MCF 10A (cell line): ENCODE measurements around the genes SRI, FZD1, LRRD1 and RBM48.

GRCh38 chr7:87599181-87599773 lies 1.4 kb downstream of the ABCB1 start:
- PRO-cap, result no peak
- RRBS, result no CpG with 5 or more reads among the region's 10 CpGs

DNA sequence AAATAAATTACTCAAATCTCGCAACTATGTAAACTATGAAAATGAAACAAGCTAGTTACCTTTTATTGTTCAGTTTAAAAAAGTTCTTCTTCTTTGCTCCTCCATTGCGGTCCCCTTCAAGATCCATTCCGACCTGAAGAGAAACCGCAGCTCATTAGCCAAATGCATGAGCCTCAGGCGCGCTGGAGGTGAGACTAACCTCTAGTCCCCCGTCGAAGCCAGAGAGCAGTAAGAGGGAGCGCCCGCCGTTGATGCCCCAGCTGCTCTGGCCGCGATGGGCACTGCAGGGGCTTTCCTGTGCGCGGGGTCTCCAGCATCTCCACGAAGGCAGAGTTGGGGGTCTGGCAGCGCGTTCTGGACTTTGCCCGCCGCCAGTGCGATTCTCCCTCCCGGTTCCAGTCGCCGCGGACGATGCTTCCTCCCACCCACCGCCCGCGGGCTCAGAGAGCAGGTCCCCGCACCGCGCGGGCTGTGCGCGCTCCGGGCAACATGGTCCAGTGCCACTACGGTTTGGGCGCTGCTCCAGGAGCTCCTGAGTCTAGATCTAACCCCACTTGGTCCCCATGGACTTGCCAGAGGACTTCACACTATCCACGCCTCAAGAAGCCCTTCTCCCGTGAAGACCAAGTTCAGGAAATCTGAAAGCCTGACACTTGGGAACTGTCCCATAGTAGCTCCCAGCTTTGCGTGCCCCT lies 479 bp downstream of the ABCB1 start:
- PRO-cap, result no peak
- RRBS, result 84% methylated on average over 7 of the region's 41 CpGs

GRCh38 chr7:88045377-88045788 lies 111.3 kb downstream of the ADAM22 start:
- PRO-cap, result no peak
- RRBS, result no CpG with 5 or more reads among the region's 2 CpGs

- PRO-cap, result bidirectional peak, plus-strand start at chr7:88220224, minus-strand start at chr7:88220062; bidirectional peak, plus-strand start at chr7:88220407, minus-strand start at chr7:88220288
- RRBS, result under 1% methylated on average over 7 of the region's 57 CpGs
These were observed at the start of gene SRI for GRCh38 chr7:88219951-88220869. TSS of gene SRI (minus strand) at chr7:88220038.

- PRO-cap, result no peak
- RRBS, result no CpG with 5 or more reads among the region's 3 CpGs
These were observed 1.7 kb upstream of the STEAP2 start for GRCh38 chr7:90209704-90210403.

DNA sequence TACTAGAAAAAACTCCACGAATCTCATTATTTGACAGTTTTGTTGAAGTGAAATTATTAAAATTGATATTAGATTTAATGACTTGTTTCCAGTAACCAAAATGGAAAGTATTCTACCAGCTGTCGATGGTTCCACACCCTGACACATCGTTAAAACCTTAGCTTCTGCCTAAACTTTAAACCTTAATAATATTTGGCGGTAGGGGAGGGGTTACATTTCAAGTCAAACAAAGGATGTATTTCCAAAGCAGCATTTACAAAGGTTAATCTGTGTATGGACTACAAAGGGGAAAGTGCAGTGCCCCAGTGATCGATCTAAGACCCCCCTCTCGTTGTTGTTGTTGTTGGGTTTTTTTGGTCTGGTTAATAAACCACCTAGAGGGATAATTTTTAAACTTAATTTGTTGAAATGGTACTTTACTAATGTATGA lies 1.1 kb upstream of the STEAP2 start:
- PRO-cap, result no peak
- RRBS, result no CpG with 5 or more reads among the region's 6 CpGs

GRCh38 chr7:90250638-90251779 lies 6.0 kb downstream of the CFAP69 start:
- PRO-cap, result no peak
- RRBS, result no CpG with 5 or more reads among the region's 4 CpGs

DNA sequence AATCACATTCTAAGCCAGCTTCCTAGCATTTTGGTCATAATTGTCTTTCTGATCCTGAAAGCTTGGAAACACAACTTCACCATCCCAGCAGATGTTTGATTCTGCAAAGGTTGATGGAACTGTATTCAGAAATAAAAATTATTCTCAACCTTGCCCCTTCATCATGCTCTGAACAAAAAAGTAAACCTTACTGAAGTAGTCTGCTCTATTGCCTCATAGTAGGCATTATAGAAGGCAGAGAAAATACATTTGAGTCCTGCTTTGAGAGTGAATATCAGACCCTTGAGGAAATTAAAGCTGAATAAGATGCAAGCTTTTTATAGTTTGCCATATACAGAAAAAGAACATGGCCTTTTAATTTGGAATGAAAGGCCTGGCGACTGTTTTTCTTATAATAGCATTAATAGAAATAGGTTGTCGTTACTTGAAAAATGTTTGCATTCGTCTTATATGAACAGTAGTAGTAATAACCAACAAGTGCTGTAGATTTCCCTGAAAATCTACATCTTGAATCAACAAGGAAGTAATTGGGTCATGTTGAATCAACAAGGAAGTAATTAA lies 7.9 kb downstream of the CLDN12 start:
- PRO-cap, result no peak
- RRBS, result no CpG with 5 or more reads among the region's 3 CpGs

- PRO-cap, result no peak
- RRBS, result no CpG with 5 or more reads among the region's 3 CpGs
These were observed 182.1 kb upstream of the FZD1 start for GRCh38 chr7:91082135-91082436.

DNA sequence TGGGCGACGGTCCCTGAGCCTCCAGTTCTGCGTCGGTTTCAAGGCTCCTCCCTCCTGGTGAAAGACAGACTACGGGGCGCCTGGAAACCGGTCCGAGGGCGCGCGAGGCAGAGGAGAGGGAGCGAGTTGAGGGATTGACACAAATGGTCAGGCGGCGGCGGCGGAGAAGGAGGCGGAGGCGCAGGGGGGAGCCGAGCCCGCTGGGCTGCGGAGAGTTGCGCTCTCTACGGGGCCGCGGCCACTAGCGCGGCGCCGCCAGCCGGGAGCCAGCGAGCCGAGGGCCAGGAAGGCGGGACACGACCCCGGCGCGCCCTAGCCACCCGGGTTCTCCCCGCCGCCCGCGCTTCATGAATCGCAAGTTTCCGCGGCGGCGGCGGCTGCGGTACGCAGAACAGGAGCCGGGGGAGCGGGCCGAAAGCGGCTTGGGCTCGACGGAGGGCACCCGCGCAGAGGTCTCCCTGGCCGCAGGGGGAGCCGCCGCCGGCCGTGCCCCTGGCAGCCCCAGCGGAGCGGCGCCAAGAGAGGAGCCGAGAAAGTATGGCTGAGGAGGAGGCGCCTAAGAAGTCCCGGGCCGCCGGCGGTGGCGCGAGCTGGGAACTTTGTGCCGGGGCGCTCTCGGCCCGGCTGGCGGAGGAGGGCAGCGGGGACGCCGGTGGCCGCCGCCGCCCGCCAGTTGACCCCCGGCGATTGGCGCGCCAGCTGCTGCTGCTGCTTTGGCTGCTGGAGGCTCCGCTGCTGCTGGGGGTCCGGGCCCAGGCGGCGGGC lies at the start of gene FZD1:
TSS of gene FZD1 (plus strand) at position 90 of the 765 bp plus-strand sequence.
- PRO-cap, result bidirectional peak, plus-strand start at position 241 of the sequence, minus-strand start outside the sequence; bidirectional peak, plus-strand start at position 602 of the sequence, minus-strand start at position 494 of the sequence
- RRBS, result under 1% methylated on average over 42 of the region's 94 CpGs

DNA sequence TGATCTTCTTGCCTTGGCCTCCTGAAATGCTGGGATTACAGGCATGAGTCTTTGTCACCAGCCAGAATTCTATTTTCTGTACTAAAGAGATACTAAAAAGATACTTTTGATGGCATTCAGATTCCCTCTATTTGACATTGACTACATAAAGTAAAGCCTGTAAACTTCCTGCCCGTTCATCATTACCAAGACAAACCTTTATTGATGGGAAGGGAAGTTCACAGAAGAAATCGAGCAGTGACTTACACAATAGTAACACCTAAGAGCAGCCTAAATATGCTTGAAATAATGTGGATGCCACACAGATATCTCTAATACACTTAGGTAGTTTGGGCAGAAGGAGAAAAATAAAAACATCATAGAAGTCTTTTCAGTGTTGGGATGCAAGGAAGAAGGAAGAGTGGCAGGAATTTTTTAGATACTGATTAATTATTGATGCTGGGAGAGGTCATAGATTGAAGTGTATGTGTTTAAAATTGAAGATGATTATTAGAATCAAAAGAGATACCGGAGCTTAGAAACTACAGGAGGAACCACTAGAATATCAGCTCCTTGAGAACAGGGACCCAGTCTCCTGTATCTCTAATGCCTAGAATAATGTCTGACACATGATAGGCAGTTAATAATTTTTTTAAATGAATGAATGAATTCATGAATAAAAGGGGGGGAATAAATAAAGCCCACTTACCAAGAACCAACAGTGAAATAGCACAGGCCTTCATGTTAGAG lies 65.9 kb downstream of the AKAP9 start:
- PRO-cap, result no peak
- RRBS, result no CpG with 5 or more reads among the region's 3 CpGs

DNA sequence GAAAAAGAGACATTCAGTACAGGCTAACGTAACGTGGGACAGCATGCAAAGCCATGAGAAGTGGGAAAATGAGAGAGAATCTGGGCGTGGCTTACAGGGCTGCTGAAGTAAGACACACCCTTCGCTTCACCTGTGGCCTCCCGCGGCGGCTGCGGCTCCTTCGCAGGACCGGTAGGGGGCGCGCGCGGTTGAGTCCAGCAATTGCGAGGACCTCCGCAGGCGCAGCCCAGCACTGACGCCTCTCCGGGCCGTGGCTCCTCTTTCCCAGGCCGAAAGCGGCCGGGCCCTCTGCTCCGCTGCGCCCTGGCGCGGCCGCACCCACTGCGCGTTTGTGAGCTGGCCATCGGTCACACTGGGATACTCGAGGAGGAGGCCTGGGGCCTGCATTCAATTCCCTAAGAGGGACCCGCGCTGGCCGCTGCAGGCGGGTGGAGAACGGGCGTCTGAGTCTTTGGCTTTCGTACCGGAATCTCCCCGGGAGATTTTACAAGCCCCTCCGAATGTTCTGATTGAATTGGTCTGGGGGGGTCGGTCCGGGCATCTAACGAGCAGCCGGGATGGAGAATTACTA lies at the start of gene LRRD1:
TSS of gene LRRD1 (minus strand) at position 266 of the 571 bp plus-strand sequence.
- PRO-cap, result no peak
- RRBS, result 7% methylated on average over 9 of the region's 46 CpGs

DNA sequence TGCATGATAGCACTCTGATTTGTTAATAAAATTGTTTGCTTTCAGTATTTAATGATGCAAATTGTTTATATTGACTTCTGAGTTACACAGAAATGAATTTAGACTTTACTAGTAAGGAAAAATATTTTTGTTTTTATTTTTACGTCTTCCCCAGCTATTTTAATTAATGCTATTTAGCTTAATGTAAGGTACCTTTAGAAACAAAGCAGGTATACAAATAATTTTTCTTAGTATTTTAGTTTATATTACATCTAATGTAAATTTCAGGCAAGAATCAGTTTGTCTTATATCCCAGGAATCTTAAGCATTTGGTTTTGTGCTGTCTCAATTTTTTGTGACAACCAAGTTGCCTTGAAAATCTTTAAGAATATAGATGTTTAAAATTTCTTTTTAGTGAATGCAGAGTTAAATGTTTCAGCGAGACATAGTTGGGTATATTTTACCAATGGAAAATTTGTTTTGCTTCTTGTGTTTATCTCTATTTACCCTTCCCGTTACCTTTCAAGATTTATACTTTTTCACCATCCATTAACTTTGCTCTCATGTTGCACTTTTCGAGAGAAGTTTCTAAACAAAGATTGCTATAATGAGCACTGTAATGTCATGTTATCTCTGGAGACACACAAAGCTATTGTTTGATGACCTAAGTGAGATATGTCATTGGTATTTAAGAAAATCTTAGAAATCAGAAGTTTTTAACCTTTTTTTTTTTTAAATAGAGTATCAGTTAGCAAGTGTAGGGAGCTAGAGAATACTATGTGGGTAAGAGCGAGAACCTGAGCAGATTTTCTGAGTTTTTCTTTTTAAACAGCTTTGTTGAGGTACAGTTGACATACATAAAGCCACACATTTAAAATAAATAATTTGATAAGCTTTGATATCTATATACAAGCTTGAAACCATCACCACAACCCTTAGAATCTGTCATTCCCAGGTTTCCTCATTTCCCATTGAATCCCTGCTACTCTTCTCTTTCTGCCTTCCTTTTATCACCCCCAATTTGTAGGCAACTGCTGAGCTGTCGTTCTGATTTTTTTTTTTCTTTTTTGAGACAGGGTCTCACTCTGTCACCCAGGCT lies 99.7 kb downstream of the ANKIB1 start:
- PRO-cap, result no peak
- RRBS, result no CpG with 5 or more reads among the region's 6 CpGs

DNA sequence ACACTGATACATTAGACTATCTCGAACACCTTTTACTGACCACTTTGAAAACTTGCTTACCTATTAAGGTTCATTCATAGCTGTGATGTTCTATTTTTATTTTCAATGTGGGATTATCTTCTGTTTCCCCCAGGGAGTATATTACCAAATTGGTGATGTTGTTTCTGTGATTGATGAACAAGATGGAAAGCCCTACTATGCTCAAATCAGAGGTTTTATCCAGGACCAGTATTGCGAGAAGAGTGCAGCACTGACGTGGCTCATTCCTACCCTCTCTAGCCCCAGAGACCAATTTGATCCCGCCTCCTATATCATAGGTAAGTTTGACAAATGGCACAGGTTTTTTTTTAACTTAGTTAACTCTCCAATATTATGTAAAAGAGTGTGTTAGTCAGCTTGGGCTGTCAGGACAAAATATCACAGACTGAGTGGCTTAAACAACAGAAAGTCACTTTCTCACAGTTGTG lies 7.1 kb downstream of the GATAD1 start:
- PRO-cap, result no peak
- RRBS, result no CpG with 5 or more reads among the region's 4 CpGs

DNA sequence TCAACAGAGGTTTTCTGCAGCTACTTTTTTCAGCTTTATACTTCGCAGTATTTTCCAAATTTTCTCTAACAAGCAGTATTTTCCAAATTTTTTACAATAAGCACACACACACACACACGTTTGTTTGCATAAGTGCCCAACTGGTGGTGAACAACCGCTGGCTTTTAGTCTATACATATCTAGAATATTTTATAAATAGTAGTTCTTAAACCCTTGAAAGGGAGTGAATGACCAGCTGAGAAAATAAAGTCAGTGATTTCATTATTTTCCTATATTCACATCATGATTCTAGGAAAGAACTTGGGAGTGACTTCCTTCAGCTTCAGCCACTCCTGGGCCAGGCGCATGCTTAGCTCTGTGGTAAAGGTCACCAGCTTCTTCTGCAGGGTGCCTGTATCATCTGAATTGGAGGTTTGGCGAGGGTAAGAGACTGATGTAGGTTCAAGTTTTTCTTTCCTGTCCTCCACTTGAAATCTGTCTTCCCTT lies 13.6 kb downstream of the GATAD1 start:
- PRO-cap, result no peak
- RRBS, result no CpG with 5 or more reads among the region's 5 CpGs

DNA sequence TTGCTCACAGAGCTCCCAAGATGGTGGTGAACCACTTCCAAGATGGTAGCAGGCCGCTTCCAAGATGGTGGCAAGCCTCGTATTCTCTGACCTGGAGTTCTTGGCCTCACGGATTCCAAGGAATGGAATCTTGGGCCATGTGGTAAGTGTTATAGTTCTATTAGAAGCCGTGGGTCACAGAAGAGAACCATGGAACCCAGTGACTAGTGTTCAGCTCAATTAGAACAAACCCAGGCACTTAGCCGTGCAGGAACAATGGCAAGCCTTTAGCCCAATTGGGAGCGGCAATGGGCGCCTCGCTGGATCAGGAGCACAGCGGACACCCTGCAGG lies 352 bp downstream of the ERVW-1 start:
- PRO-cap, result no peak
- RRBS, result no CpG with 5 or more reads among the region's 9 CpGs

- PRO-cap, result bidirectional peak, plus-strand start at chr7:92528311, minus-strand start at chr7:92528280; bidirectional peak, plus-strand start at chr7:92528807, minus-strand start at chr7:92528487
- RRBS, result under 1% methylated on average over 15 of the region's 94 CpGs
These were observed at the start of gene RBM48 for GRCh38 chr7:92528135-92529338. TSS of gene RBM48 (plus strand) at chr7:92528795.

DNA sequence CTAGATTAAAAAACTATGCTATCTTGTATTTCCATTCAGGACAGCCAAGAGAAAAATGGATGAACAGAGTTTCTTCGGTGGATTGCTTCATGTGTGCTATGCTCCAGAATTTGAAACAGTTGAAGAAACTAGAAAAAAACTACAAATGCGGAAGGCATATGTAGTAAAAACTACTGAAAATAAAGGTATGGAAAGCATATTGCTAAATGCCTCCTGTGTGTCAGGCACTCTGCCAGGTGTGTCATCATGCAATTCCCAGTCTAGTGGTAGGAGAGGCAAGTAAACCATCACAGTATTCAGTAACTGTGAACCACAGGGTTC lies 3.7 kb downstream of the RBM48 start:
- PRO-cap, result no peak
- RRBS, result no CpG with 5 or more reads among the region's 2 CpGs

GRCh38 chr7:92557402-92557943 lies 28.9 kb downstream of the RBM48 start:
- PRO-cap, result no peak
- RRBS, result no CpG with 5 or more reads among the region's 5 CpGs

GRCh38 chr7:92631339-92632256 lies 41.4 kb upstream of the FAM133B start:
- PRO-cap, result no peak
- RRBS, result no CpG with 5 or more reads among the region's 5 CpGs